Omental fat pad (tissue), 4 donors: ENCODE results near the genes EID2B, LGALS13 and ZNF546.

DNA sequence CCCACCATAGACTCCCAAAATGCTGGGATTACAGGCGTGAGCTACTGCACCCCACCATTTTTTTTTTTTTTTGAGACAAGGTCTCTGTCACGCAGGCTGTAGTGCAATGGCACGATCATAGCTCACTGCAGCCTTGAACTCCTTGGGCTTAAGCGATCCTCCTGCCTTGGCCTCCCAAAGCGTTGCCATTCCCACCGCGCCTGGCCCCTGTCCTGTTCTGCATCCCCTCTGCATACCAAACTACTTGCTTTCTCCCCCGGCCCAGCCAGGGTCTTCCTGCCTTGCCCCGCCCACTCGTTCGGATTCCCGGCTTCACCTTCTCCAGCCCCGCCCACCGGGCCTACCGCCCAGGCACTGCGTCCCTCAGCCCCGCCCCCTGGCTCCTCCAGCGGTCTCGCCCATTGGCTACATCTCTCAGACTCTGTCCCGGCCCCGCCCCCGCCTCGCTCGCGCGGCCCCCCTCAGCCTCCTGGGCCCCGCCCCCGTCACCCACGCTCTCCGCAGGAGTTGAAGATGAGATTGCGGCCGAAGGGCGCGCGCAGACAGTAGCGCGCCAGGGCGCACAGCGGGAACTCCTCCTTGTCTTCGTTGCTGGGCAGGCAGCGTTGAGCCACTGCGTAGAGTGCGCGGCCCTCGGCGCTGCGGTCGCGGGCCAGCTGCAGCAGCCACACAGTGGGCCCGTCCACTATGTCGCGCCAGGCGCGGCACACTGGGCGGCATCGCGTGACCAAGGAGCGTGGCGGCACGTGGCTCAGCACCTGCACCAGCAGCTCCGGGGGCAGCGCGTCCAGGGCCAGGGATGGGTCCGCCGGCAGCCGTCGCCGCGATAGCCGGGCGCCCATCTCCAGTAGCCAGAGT lies 19.0 kb downstream of the MRPS12 start:
- PRO-cap, result no peak
- RAMPAGE, long total RNA, 4 experiments, result no peak in any of the 4 experiments

DNA sequence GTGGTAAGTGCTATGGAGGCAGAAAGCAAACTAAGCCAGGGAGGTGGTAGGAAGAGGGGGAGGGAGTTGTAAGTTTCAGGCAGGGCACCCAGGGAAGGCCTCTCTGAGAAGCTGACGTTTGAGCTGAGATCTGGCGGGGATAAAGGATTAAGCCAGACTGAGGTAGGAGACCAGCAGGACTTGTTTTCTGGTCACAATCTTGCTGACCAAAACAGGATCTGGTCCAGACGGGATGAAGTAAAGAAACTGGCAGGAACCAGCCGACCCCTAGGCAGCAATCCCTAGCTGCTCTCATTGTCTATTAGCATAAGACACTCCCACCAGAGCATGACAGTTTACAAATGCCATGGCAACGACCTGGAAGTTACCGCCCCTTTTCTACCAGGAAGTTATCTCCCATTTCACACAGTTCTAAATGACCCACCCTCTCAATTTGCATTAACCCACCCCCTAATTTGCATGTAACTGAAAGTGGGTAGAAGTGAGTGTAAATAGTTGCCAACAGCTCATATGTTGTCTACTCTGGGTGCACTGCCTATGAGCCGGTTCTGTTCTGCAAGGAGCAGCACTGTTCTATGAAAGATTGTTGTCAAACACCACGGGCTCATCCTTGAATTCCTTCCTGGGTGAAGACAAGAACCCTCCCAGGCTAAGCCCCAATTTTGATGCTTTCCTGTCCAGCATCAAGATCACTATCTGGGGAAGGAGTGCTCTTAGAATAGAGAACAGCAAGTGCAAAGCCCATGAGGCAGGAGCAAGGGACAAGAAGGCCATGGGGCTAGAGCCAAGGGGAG lies 13.8 kb upstream of the FBXO27 start:
- PRO-cap, result no peak
- RAMPAGE, long total RNA, 4 experiments, result no peak in any of the 4 experiments

GRCh38 chr19:39123997-39124601 lies 1.5 kb upstream of the PAK4 start:
- PRO-cap, result no peak
- RAMPAGE, long total RNA, 4 experiments, result no peak in any of the 4 experiments

GRCh38 chr19:39157506-39158179 lies 32.1 kb downstream of the PAK4 start:
- PRO-cap, result no peak
- RAMPAGE, long total RNA, 4 experiments, result no peak in any of the 4 experiments

DNA sequence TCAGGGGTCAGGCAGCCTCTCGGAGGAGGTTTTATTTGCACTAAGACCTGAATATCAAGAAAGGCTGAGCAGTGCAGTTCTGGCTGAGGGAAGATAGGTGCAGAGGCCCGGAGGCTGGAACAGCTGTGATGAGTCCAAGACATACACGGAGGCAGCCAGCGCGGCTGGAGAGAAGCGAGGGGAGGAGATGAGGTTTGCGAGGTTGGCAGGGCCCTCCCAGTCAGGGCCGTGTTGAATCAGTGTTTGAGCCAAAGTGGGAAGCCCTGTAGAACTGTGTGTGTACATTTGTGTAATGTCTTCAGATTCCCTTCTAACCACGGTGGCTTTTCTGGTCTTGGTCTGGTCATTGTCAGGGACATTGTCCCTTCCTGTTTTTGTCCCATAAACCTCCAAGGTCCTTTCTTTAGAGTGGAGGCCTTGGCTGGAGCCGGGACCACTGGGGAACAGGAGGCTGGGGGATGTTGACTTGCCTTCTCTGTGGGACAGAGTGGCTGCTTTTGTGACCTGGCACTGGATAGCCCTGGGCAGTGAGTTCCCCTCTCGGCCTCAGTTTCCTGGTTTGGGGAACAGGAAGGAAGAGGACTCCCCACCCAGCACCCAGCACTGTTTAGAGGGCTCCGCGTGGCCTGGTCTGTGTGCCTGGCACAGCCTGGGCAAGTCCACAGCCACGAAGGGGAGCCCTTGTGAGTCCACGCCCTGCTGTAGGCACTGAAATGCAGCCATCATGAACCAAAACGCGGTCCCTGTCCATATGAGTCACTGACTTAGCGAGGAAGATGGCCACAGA lies 35.1 kb downstream of the PAK4 start:
- PRO-cap, result no peak
- RAMPAGE, long total RNA, 4 experiments, result no peak in any of the 4 experiments

DNA sequence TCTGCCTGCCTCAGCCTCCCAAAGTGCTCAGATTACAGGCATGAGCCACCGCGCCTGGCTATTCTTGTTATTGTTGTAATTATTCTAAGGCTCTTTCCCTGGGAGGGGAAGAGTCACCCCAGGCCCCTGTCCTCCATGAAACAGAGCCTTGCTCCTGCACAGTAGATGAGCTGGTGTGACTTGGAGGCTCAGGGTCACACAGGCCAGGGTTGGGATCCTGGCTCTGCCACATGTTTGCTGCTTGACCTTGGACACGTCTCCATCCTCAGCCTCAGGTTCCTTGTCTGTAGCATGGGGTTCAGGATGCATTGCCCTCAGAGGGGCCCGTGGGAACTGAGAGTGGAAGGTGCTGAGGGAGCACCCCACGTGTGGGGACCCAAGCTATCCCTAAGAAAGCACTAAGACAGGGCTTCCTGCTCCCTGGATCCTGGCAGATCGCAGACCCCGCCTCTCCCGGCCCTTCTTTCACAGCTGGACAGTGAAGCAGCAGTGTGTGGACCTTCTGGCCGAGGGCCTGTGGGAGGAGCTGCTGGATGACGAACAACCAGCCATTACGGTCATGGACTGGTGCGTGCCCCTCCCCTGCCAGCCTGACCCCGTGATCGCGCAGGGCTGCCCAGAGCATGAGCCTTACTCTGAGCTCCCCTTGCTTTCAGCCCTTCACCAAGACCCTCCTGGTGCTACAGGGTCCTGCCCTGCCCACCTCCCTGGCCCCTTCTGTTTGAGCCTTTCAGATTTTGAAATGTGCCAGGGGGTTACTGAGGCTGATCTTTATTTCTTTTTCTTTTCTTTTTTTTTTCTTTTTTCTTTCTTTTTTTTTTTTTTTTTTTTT lies 2.2 kb downstream of the NCCRP1 start:
- PRO-cap, result no peak
- RAMPAGE, long total RNA, 4 experiments, result no peak in any of the 4 experiments

DNA sequence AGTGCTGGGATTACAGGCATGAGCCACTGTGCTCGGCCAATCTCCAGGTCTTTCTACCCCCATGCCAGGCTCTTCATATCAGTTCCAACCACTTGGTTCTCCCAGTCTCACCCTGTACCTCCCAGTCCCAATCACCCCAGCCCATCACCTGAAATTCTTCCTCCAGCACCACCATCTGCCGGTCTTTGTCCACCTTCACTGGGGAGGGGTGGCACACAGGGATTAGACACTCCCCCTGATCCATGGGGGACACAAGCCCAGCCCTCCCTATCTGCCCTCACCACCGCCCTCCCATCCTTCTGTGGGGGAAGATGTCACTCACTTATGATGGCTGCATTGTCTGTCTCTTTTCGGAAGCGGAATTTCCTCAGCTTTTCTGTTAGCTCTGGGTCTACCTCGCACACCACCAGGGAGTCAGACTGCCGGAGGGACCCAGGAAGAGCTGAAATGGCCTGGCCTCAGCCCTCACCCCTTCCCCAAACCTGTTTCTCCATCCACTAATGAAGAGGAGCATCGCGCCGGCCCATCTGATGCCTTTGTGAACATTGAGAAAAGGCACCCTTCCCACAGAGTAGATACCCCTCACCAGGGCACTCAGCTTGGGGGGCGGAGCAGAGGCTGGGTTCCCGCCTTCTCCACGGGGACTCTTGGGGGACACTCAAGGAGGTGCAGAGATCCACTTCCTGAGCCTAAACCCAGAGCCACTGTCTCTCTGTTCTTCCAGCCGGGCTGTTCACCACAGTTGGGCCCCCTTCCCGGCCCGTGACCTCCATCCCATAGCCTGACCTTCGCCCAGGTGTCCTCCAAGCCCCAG lies 523 bp downstream of the GMFG start:
- PRO-cap, result no peak
- RAMPAGE, long total RNA, 4 experiments, result no peak in any of the 4 experiments

DNA sequence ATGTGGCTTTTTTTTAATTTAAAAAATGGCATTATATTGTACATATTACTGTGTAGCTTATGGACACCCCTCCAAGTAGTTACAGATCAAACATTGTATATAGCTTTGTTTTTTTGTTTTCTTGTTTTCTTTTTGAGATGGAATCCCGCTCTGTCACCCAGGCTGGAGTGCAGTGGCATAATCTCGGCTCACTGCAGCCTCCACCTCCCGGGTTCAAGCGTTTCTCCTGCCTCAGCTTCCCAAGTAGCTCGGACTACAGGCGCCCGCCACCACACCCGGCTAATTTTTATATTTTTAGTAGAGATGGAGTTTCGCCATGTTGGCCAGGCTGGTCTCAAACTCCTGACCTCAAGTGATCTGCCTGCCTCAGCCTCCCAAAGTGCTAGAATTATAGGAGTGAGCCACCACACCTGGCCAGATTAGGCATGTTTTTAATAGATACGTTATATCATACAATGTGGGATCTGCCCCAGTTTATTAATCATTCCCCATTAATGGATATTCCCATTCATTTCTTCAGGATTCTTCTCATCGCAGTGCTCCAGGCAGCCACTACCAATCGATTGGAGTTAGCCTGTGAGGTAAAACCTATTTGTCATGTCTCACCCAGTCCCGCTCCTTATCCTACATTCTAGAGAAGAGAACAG lies 11.4 kb downstream of the SAMD4B start:
- PRO-cap, result no peak
- RAMPAGE, long total RNA, 4 experiments, result no peak in any of the 4 experiments

DNA sequence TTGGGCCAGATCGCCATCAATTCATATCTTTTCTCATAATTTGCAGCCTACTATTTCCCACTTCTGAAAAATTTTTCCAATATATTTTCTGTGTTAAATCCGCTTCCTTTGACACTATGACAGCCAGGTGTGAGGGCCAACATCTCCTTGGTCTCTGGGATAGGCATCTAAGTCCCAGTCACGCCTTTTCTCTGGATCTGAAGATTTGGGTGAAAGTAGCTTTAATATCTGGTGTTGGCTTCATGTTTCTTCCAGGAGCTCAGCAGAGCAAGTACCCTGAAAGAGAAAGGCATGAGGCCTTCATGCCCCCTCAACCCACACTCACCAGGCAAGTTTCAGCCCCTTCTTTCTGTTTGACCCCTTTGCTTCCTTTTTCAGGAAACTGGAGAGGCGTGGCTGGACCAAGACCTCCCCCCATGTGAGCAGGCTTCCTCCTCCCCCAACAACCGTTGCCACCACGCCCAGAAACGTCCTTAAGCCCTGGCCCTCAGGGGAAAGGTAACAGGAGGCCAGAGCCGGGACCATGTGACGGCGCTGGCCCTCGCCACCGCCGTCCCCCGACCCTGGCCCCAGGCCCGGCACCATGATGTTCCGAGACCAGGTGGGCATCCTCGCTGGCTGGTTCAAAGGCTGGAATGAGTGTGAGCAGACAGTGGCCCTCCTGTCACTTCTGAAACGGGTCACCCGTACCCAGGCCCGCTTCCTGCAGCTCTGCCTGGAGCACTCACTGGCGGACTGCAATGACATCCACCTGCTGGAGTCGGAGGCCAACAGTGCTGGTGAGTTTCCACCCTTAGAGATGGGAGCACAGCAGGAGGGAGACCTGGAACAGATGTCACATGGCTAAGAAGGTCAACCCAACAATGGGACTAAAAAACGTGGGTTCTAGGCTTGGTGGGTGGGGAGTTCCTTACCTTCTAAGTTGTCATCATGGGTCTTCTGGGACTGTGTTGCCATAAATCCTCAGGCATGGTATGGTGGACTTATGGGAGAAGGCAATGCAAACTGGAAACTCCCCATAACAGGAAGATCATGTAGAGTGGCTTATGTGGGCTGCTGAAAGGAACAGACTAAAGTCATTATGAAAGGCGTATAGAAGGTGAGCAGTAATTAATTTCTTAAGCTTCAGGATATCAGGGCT lies 14.5 kb downstream of the SAMD4B start:
- PRO-cap, result no peak
- RAMPAGE, long total RNA, 4 experiments, result no peak in any of the 4 experiments

- PRO-cap, result no peak
- RAMPAGE, long total RNA, 4 experiments, result start-site peak on the minus strand in 2 of 4 experiments, at chr19:39408341-39408846 at its widest, 18 to 115 reads per replicate
Observed at GRCh38 chr19:39408289-39409303, 1.9 kb downstream of the ZFP36 start.

DNA sequence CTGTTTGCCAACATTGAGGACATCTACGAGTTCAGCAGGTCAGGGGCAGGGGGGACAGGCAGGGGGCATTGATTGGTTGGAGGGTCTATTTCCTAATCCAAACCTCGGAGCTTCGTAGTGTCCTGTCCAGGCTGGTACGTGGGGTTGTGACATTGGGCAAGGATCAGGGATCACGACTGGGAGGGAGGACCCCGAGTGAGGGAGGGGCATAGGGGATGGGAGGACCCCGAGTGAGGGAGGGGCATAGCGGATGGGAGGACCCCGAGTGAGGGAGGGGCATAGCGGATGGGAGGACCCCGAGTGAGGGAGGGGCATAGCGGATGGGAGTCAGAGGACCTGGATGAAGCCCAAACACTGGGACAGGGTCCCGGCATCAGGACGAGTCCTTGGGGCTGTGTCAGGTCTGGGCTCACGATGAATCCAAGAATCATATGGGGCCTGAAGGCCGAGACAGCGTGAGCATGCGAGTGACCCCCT lies 3.0 kb downstream of the PLEKHG2 start:
- PRO-cap, result no peak
- RAMPAGE, long total RNA, 4 experiments, result no peak in any of the 4 experiments

DNA sequence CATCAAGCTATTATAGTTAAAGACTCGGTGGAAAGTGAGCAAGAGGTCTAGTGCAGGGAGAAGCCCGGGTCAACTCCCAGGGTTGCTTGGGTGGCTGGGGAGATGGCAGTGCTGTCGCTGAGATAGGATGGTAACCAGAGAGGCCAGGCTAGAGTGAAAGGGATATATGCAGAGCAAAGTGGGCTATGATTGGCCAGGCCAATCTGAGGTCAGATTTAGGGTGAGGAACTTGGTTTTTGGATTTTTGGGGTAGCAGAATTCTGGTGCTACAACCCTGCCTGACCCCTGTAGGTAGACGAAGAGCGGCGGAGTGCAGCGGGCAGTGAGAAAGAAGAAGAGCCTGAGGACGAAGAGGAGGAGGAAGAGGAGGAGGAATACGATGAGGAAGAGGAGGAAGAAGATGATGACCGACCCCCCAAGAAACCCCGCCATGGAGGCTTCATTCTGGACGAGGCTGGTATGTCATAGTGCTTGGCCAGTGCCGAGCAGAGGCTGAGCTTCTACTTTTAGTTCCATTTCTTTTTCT lies 7.7 kb downstream of the SUPT5H start:
- PRO-cap, result no peak
- RAMPAGE, long total RNA, 4 experiments, result no peak in any of the 4 experiments

DNA sequence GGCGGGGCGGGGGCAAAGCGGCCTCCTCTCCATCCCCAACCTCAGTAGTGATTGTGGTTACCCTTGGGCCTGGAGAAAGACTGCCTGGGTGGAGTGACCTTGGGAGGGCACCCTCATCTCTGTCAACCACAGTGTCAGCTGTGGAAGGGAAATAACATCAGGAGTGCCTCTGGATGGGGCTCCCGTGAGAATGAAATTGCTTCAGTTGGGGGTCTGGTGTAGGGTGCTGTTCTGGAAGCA lies 7.0 kb upstream of the TIMM50 start:
- PRO-cap, result no peak
- RAMPAGE, long total RNA, 4 experiments, result no peak in any of the 4 experiments

GRCh38 chr19:39502630-39503185 lies 4.0 kb downstream of the DLL3 start:
- PRO-cap, result no peak
- RAMPAGE, long total RNA, 4 experiments, result no peak in any of the 4 experiments

DNA sequence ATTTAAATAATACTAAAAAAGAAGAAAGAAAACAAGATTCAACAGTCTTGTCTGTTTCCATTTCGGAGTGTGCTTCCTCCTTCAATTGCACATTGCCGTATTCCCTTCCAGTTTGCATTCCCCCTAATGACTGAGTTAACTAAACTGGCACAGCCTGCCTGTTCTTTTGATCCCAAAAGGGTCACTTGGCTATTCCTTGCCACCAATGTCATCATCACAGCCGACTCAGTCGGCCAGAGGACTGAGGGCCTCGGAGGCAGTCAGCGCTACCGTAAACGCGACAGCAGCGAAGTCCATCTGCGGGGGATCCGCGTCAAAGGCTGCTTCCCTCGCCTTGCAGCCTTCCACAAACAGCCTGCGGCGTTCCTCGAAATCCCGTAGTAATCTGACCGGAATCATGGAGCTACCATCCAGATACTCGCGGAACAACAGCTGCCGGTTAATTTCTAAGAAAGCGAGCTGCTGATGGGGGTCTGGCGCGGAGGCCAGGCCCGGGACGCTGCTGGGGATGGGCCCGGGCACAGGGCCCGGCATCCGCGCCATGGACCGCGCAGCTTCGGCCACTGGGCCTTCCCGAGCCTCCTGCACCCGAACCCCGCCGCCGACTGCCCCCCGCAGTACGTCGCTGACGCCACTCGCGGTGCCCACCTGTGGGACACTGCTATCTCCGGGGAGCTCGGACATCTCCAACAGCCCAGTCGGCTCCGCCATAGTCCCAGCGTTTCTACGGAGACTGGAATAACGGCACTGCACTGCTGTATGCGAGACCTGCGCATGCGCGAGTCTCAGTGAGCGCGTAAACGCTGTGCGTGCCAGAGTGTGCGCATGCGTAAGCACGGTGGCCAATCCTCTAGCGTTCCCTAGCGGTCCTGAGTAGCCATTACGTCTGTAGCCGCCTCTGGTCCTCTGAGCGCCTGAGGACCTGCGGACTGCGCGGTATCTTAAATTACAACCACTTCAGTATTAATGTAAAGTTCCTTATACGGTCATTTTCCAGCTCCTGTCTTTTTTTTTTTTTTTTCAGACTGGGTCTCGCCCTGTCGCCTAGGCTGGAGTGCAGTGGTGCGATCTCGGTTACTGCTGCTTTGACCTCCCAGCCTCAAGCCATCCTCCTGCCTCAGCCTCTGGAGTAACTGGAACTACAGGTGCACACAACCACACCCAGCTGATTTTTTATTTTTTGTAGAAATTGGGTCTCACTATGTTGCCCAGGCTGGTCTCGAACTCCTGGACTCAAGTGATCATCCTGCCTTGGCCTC lies at the start of gene EID2B:
TSS of gene EID2B (minus strand) at position 761 of the 1,259 bp plus-strand sequence.
- PRO-cap, result no peak
- RAMPAGE, long total RNA, 4 experiments, result no peak in any of the 4 experiments

- PRO-cap, result no peak
- RAMPAGE, long total RNA, 4 experiments, result no peak in any of the 4 experiments
Observed at GRCh38 chr19:39602299-39602605, at the start of gene LGALS13. Gene LGALS13, plus strand, starts transcription at chr19:39602524.

DNA sequence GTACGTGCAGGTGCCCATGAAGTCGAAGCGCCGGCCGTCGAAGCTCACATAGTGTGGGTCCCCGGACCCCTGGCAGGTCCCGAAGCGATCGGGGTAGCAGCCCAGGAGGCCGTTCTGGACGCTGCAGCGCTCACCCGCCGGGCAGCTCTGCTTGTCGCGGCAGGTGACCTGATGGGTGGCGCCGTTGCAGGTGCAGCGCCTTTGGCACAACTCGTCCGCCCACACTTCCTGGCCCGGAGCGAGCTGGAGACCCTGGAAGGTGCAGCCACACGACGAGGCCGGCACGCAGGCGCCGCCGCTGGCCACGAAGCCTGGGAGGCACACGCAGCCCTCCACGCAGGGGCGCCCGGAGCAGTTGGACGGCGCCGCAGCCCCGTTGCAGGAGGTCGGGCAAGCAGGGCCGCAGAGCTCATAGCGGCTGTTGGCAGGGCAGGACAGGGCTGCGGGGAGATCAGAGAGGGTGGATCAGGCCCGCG lies 55.6 kb upstream of the PSMC4 start:
- PRO-cap, result no peak
- RAMPAGE, long total RNA, 4 experiments, result no peak in any of the 4 experiments

DNA sequence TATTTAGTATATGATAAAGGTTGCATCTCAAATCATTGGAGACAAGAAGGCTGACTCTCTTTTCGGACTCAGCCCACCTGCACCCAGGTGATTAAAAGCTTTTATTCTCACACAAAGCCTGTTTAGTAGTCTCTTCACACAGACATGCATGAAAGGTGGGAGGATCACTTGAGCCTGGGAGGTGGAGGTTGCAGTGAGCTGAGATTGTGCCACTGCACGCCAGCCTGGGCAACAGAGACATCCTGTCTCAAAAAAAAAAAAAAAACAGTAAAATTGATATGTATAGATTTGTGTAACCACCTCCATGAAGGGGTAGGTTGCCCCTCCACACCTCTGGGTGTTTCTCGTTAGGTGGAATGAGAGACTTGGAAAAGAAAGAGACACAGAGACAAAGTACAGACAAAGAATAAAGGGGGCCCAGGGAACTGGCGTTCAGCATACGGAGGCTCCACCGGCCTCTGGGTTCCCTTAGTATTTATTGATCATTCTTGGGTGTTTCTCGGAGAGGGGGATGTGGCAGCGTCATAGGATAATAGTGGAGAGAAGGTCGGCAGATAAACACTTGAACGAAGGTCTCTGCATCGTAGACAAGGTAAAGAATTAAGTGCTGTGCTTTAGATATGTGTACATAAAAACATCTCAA lies 11.9 kb upstream of the PSMC4 start:
- PRO-cap, result no peak
- RAMPAGE, long total RNA, 4 experiments, result no peak in any of the 4 experiments

DNA sequence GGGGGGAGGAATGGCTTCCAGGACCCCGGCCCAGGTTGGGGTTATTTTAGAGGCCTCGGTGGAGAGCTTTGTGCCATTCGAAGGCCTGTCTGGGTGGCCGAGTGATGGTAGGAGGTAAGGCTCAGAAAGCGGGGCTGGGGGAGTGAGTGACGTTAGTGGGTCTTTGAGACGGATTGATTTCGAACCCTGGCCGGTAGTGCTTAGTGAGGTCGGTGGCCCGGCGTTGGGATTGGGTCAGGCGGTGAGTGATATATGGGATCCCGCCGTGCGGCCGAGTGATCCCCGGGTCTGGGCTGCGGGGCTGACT lies 296 bp downstream of the PSMC4 start:
- PRO-cap, result no peak
- RAMPAGE, long total RNA, 4 experiments, result no peak in any of the 4 experiments

- PRO-cap, result bidirectional peak, plus-strand start at chr19:39997147, minus-strand start at chr19:39996956
- RAMPAGE, long total RNA, 4 experiments, result start-site peak on the plus strand in 2 of 4 experiments, at chr19:39997045-39997095 at its widest, 36 to 43 reads per replicate; start-site peak on the minus strand in 3 of 4 experiments, at chr19:39996927-39996958 at its widest, 12 to 20 reads per replicate
Observed at GRCh38 chr19:39996116-39997190, at the start of gene ZNF546. Gene ZNF546, plus strand, starts transcription at chr19:39997060.